ENCODE data around the gene NONO.

DNA sequence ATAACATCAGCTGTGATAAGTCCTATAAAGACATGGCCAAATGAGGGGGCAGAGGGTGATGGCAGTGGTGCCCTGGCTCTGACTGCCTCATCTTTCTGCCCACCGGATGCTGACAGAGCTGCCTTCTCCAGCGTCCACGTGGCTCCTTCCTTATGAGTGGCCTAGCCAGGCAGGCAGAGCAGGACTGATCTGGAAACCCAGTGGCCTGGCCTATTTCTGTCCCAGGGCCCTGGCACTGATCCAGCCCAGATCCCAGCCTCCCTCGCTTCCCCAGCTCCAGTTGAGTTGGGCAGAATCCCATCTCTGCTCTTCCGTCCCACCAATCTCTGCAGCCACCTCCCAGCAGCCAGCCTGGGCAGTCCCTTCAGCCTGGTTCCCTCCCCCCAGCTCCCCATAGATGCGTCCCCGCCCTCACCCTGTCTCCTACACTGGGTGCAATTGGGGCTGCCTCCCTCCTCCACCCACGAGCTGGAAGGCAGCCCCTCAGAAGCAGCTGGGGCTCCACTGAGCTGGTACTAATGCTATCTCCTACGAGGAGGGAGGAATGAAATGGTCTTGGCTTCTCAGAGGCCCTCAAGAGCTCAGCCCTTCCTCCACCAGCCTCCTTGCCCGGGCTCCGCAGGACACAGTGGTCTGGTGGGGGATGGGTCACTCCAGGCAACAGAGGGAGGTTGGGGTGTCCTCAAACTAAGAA is 94.2 kb downstream of the PJA1 start:
- PRO-cap, result unidirectional peak, minus-strand start at position 186 of the sequence
- RAMPAGE, long total RNA, result no peak

DNA sequence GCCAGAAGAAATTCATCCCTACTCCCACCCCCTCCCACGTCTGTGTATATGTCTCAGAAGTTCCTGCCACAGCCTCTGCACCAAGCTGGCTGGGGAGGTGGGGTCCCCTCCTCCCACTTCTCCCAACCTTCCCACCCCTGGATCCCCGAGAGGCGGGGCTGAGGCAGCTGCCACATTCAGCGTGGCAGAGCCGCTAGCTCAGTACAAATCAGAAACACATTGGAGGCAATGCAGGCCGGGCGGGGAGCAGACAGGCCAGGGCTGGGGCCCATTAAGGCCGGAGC is 22.5 kb downstream of the PJA1 start:
- PRO-cap, result no peak
- RAMPAGE, long total RNA, result no peak

- PRO-cap, result unidirectional peak, plus-strand start at chrX:69538492
- RAMPAGE, long total RNA, result no peak
Observed at GRCh38 chrX:69538299-69538738, 34.2 kb downstream of the NALF2 start.

GRCh38 chrX:70062113-70062256 is 272 bp upstream of the OTUD6A start:
- PRO-cap, result no peak
- RAMPAGE, long total RNA, result no peak

GRCh38 chrX:70171609-70171981 is 5.7 kb upstream of the DGAT2L6 start:
- PRO-cap, result no peak
- RAMPAGE, long total RNA, result no peak

DNA sequence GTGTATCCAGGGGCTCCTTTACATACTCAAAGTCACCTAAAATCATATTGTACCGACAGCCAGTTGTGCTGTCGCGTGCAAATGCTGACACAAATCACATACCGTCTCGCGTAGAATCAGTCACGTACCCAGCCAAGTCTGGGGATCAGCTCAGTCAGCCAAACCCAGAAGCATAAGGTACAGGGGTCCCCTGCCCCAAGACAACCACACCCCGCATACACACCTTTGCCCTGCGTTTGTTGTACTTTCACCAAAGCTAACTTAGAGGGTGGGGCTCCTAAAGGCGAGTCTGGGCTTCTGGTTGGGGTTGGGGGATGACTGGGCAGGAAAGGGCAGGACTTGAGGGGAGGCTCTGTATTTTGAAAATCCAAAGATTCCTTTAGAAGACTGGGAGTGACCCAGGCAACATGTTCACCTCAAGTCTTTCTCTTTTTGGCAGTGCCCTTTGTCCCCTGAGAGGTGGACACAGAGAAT is 845 bp downstream of the GDPD2 start:
- PRO-cap, result no peak
- RAMPAGE, long total RNA, result no peak

DNA sequence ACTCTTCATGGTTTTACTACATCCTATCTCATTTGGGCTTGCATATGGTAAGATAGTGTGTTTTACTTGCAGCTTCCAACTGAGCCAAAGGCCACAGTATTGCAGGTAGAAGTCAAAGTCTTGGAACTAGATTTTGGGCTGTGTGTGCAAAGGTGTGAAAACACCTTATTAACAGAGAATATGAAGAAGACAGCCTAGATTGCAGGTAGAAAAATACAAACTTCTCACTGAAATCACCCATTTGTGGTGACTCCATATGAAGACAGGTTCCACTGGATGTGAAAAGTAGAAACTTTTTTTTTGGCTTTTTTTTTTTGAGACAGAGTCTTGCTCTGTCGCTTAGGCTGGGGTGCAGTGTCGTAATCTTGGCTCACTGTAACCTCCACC is 46.0 kb downstream of the DLG3 start:
- PRO-cap, result no peak
- RAMPAGE, long total RNA, result no peak

DNA sequence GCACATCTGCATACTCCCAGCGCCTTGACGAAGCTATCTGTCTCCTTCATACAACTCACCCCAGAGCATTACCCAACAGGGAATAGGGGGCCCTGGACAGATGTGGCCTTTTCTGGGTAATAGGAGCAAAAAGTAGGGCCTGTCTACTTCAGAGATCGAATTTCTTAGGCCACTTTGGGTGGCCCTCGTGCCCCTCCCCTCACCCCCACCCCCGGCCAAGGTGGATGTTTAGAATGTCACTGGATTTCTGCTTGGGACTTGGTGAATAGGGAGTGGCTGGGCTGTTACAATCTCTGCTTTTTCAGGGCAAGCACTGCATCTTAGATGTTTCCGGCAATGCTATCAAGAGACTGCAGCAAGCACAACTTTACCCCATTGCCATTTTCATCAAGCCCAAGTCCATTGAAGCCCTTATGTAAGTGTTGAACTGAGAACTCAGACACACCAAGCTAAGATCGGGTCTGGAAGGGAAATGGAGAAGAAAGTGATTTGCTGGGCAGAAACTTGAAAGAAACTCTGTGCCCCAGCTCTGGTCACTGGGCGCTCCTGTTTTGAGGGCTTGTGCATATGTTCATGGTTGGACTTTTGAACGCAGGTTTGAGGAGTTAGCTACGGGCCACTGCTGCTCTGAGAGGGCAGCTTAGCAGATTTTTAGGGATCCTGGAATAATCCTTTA is 55.7 kb downstream of the DLG3 start:
- PRO-cap, result no peak
- RAMPAGE, long total RNA, result no peak

GRCh38 chrX:71060543-71060970 is 7.6 kb downstream of the SNX12 start:
- PRO-cap, result no peak
- RAMPAGE, long total RNA, result no peak

DNA sequence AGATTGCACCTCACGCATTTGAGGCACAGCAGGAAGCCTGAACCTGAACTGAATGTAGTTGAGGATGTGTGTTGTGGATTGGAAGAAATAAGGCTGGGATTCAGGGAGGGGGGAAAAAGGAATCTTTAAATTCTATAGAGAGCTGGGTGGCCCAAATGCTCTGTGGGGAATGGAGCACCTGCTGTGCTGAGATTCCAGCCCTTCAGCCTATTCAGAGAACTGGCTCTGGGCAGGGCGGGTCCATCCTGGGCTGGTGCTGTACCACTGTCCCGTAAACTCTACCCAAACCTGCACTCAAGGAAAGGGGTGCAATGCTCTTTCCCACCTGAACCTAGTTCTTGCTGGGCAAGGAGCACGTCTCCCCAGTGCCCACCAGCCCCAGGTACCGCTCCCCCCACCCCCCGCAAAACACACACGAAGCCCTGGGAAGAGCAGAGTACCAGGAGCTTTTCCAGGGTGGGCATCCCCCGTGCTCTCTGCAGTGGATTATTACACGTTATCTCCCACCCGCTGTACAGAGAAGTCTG is 4.2 kb downstream of the FOXO4 start:
- PRO-cap, result no peak
- RAMPAGE, long total RNA, result no peak

DNA sequence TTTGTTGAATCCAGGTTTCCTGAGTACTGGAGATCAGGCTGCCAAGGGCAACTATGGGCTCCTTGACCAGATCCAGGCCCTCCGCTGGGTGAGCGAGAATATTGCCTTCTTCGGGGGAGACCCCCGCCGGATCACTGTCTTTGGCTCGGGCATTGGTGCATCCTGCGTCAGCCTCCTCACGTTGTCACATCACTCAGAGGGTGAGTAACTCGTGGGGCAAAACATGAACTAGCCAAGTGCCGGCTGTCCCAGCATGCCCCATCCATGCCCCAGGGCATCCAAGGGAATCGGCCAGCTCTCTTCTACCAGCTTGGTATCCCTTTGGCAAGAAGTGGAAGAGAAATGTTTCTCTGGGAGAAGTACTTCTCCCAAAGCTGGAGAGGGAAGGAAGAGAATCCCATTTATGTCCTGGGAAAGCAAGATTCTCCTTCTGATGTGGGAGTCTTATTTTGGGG is 19.5 kb downstream of the NLGN3 start:
- PRO-cap, result no peak
- RAMPAGE, long total RNA, result no peak

DNA sequence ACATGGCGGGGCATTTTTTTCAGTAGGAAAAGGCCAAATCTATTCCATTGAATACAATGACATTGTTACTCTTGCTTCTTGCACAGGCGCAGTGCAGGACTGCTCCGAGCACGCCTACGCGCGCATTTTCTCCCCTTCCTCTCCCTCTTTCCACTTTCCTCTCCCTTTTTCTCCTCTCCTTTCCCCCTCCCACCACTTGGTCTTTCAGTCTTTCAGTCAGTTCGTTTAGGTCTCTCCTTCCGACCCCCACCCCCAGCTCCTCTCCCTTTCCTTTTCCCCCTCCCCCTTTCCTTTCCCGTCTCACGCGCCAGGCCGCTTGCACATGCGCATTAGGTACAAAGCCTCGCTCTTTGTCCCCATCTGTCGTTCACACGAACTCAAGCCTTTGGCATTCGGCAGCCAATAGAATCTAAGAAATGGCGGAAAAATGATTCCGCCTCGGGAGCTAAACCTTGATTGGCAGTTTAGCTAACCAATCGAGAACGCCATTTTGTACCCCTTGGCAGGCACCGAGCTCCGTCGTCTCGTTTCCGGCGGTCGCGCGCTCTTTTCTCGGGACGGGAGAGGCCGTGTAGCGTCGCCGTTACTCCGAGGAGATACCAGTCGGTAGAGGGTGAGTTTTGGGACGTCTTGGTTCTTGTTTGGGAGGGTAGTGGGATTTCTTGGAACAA is at the start of gene NONO:
Gene NONO, plus strand, starts transcription at position 527 of the 671 bp plus-strand sequence.
- PRO-cap, result bidirectional peak, plus-strand start at position 527 of the sequence, minus-strand start at position 263 of the sequence
- RAMPAGE, long total RNA, result start-site peak on the plus strand centred at position 556 of the sequence, 63 bp wide, 719 reads

GRCh38 chrX:71392402-71393011 is 26.4 kb downstream of the TAF1 start:
- PRO-cap, result no peak
- RAMPAGE, long total RNA, result start-site peak on the plus strand at chrX:71392573-71392712, 32 reads

GRCh38 chrX:71459232-71459859 is 73.6 kb upstream of the OGT start:
- PRO-cap, result no peak
- RAMPAGE, long total RNA, result no peak

DNA sequence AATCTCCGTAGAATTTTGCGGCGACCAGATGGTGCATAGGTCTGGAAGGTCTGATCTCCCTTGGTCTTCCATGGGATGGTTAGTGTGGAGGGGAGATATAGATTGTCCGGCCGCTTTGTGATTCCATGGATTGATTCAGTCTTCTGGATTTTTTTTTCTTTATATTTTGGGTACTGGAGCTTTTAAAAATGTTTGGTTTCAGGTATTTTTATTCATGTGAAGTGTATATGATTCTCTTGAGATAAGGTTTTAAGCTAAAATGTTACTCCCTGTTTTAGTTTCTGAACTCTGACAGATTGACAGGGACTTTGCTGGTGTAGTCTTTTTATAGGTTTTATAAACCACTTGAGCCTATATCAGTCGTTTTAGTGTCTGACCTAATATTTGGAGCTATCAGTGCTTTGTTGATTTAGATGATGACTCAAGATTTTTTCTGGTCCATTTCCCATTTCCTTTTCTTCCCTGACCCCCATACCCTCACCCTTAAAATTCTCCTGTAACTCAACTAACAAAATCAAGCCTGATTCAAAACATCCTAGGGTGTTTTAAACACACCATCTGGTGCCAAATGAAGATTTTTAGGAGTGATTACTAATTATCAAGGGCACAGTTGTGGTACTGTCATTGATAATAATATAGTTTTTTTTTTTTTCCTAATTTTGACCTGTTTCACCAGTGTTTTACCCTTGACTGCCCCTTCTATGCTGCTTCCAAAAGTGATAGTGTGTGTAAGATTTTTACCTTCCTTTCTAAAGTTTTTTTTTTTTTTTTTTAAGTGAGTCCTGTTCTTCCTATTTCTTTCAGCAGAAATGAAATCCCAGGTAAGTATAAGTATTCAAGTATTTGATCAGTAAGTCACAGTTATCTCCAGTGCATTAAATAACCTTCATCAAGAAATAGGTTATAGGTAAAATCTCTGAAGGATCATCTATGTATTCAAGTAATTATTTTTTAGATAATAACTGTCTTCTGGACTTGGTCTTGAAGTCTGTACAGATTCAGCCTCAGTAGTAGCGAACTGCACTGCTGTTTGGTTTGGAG is 3.9 kb upstream of the GCNA start:
- PRO-cap, result no peak
- RAMPAGE, long total RNA, result no peak

GRCh38 chrX:71696900-71697392 is 21.1 kb downstream of the CXorf49 start:
- PRO-cap, result no peak
- RAMPAGE, long total RNA, result start-site peak on the plus strand at chrX:71697175-71697206, 16 reads

DNA sequence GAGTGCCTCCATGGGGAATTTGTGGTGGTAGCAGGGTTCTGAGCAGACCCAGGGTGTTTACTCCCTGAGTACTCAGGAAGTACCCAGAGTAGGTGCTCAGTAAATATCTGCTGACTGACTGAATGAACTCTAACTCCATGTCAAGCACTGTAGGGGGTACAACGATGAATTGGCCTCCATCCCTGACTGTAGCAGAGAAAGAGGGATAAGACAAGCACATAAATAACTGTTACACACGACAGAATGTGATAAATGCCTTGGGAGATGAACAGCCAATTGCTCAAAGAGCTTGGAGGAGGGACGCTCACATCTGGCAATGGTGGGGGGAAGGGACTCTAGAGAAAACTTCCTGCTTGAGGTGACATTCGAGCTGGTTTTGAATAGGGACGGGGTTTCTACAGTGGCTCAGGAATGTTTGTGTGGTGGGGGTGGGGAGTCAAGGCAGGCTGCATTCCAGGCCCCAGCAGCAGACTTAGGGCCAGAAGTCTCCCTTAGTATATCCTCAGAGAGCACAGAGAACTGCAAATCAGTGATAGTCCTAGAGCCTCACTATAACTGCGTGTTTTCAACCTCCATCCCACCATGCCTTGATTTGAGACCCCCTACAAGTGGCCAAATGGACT is 47.1 kb downstream of the NHSL2 start:
- PRO-cap, result no peak
- RAMPAGE, long total RNA, result no peak

- PRO-cap, result unidirectional peak, minus-strand start at chrX:72042178; bidirectional peak, plus-strand start at chrX:72042328, minus-strand start at chrX:72042178
- RAMPAGE, long total RNA, result no peak
Observed at GRCh38 chrX:72041829-72042934, 131.5 kb downstream of the NHSL2 start.

DNA sequence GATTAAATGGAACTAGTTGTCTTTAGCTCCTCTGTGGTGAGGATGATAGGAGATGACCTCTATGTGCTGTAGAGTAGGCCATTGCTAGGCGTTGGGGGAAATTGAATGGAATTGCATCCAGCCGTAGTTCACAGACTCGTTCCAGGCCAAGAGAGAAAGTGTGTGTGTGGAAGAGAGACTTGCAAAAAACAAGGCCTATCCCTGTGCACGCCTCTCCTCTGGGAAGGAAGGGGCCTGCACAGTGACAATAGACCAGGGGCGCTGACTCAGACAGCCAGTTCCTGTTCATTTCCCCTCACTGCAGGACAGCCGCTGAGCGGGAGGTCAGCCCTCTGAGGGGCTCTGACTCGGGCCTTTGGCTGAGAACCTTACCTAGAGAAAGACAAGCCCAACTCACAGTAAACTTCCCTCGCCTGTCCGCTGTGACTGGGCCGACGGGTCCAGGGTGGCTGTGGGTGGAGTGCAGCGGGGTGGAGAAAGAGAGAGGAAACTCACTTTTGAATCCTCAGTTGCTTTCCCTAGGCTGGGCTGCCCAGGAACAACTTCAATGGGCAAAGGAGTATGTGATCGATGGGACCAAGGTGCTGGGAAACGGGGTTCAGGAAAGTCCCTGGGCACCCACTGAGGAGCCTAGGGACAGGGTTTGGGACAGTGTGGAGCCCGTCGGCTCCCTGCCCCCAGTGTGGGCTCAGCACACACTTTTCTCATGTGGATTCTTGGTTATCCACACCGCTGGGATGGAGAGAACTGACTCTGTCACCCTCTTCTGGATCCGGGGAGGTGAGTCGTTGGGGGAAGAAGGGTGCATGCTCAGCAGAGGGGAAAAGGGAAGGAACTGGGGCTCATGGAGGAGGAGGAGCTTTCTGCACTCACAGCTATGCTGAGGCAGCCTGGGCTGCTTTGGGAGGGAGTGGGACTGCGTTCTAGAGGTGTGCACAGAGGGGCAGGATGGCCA is 101.8 kb upstream of the PIN4 start:
- PRO-cap, result bidirectional peak, plus-strand start at position 298 of the sequence, minus-strand start at position 151 of the sequence
- RAMPAGE, long total RNA, result start-site peak on the plus strand centred at position 412 of the sequence, 278 bp wide, 59 reads

- PRO-cap, result no peak
- RAMPAGE, long total RNA, result no peak
Observed at GRCh38 chrX:72101277-72102332, 80.0 kb upstream of the PIN4 start.

Measured in vagina (tissue), 1 donor.